Melanocyte of skin (primary cell): ENCODE measurements around the gene LHCGR.

GRCh38 chr2:46779562-46780185, 80.6 kb downstream of the SOCS5 start:
- CAGE, long polyA plus RNA, 2 experiments = no peak in any of the 2 experiments

- CAGE, long polyA plus RNA, 2 experiments = no peak in any of the 2 experiments
Measured at GRCh38 chr2:46967952-46968351, 26.9 kb downstream of the TTC7A start.

- CAGE, long polyA plus RNA, 2 experiments = no peak in any of the 2 experiments
Measured at GRCh38 chr2:47003958-47004709, 63.1 kb downstream of the TTC7A start.

DNA sequence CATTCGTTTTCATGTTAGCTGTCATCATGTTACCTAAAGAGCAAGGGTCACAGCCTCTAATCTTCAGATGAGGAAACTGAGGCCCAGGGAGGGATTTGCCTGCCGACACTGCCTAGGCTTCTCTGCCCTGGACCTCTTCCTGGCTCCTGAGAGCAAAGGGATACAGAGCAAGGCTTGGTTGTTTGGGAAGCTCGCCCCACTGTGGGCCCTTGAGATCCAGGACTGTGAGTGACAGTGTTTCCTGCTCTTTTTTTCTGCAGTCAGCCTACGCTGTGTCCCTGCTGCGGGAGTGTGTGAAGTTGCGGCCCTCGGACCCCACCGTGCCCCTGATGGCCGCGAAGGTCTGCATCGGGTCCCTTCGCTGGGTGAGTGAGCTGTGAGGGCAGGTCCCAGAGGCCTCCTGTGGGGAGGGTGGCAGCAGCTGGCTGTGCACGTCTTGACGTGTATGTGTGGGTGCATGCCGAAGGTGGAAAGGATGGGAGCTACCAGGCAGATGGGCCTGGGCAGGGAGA, 70.1 kb downstream of the TTC7A start:
- CAGE, long polyA plus RNA, 2 experiments = no peak in any of the 2 experiments

DNA sequence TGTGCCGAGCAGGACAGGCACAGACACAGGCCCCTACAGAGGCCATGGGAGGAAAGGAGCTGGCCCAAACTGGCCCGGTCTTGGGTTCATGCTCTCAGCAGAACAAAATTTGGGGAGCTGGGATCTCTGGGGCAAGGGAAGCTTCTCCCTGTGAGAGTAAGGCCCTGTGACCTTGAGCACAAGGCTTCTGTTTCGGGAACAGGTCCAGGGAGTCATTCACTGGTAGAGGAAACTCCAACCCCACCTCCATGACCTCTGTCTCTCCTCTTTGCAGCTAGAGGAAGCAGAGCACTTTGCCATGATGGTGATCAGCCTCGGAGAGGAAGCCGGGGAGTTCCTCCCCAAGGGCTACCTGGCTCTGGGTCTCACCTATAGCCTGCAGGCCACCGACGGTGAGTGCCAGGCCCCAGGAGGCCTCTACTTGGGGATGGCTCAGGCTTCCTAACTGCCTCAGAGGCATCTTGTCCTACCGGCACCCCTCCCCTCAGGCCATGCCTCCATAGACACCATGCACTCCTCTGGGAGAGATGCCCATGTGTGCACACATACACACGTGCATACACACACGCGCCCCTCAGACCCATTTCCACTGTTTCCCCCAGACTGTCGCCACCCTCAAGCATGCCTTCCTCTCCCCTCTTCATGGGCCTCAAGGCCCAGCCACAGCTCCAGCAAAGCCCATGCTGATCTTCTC, 80.7 kb downstream of the TTC7A start:
- CAGE, long polyA plus RNA, 2 experiments = no peak in any of the 2 experiments

- CAGE, long polyA plus RNA, 2 experiments = no peak in any of the 2 experiments
Measured at GRCh38 chr2:47026586-47027311, 85.7 kb downstream of the TTC7A start.

DNA sequence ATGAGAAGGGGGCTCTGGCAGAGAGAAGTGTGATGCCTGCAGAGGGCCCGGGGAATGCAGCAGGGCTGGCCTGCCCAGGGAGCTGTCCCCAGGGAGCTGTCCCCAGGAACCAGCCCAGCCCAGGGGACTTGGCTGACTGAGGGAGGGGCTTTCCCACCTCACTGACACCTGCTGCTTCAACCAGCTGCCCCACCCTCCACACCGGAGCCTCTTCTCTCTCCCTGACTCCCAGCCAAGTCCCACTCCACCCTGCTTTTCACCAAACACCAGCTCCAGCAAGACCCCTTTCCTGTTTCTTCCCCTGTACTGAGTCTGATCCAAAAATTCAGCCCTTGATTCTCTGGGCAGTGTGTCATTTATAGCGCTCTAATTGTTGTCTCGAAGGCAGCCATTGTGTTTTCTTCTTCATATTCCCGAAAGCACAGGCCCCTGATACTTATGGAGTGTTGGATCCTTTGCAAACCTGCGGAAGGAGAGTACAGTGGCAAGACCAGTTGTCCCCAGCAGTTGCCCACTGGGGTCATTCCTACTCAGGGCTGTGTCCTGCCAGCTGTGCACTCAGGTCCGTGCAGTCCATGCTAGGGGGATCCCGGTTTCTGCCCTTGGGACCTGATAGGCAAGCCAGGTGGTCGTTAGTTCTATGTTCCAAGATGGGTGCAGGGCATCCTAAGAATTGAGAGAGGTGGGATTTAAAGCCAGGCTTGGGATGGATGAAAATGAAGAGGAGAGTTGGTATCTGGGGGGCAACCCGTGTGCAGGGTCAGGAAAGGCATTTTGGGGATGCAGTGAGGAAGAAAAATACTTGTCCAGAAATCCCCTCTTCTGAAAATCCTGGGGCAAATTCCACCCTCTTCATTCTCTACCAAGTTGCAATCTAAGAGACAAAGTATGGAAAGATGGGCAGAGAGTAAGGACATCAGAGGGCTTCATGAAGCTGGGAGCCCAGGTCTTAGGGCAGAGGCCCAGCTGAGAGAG, 103.2 kb downstream of the TTC7A start:
- CAGE, long polyA plus RNA, 2 experiments = no peak in any of the 2 experiments

DNA sequence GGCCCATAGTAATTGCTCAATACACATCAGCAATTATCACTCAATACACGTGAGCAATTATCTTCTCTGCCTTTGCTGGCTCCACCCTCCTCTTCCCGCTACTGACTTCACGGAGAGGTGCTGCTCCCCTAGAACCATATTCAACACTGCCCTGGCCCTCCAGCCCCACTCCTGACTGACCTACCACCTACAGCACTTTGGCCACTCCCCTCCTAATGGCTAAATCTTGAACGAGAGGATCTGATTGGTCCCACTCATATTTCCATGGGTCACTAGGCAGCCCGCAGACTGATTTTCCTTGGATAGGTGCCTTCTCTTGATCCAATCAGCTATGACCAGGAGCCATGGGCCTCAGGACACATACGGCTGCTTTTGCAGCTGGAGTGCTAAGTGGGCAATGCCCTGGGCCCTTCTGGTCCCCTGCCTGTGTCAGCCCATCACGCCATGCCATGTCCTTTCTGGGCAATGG, 77.5 kb downstream of the STPG4 start:
- CAGE, long polyA plus RNA, 2 experiments = no peak in any of the 2 experiments

- CAGE, long polyA plus RNA, 2 experiments = no peak in any of the 2 experiments
Measured at GRCh38 chr2:47080211-47080584, 74.9 kb downstream of the STPG4 start.

GRCh38 chr2:47086065-47087015, 68.8 kb downstream of the STPG4 start:
- CAGE, long polyA plus RNA, 2 experiments = no peak in any of the 2 experiments

- CAGE, long polyA plus RNA, 2 experiments = no peak in any of the 2 experiments
Measured at GRCh38 chr2:47177040-47177663, 841 bp upstream of the CALM2 start.

GRCh38 chr2:47379379-47379995, 10.4 kb downstream of the EPCAM start:
- CAGE, long polyA plus RNA, 2 experiments = no peak in any of the 2 experiments

DNA sequence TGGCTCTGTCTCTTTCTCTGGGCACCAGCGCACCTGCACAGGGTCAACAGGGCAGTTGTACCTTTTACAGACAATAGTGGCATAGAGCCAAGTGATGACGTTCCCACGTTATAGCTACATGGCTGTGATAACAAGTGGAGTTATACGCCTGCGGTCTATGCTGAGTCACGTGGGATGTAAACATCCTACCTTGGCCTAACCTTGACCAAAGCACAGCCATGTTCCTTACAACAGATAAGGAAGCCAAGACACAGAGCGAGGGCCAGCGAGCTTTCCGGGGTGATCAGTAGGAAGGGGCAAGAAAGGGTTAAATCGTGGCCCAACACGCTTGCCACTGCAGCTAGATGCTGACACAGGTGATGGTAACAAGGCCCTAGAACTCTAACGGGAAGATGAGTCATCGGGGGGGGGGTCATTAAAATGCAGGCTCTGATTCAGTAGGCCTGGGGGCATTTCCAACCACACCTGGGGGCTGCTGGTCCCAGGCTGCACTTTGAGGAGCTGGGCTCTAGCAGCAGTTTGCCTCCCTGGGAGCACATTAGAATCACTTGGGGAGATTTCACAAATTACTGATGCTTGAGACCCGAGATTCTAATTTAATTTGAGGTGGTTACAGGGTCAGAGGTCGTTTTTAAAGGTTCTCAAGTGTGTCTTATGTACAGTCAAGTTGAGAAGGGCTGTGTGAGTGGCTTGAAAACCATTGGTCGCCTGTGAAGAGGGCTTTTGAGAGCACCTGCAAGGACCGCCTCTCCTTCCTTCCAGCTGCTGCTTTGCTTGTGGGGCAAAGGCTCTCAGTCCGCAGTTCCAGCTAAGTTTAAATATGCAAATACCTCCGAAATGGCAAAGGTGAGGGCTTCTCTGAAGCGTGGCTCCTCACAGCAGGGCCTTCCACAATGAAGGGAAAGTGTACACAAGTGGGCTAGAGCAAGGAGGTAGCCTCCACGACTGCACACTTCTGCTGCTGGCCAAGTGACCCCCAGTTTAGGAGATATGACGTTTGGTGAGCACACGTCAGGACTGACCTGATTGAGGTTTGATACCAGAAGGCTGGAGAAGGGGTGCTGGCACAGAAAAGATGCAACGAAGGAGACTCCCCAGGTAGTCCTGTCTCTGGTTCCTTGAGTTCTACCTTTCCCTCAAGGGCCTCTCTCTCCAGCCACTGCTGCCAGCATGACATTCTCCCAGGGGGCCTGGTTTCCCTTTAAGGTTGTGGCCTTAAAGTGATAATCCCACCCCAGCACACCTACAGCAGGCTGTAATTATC, 84.2 kb upstream of the KCNK12 start:
- CAGE, long polyA plus RNA, 2 experiments = no peak in any of the 2 experiments

GRCh38 chr2:47696137-47696813, 86.7 kb upstream of the MSH6 start:
- CAGE, long polyA plus RNA, 2 experiments = no peak in any of the 2 experiments

DNA sequence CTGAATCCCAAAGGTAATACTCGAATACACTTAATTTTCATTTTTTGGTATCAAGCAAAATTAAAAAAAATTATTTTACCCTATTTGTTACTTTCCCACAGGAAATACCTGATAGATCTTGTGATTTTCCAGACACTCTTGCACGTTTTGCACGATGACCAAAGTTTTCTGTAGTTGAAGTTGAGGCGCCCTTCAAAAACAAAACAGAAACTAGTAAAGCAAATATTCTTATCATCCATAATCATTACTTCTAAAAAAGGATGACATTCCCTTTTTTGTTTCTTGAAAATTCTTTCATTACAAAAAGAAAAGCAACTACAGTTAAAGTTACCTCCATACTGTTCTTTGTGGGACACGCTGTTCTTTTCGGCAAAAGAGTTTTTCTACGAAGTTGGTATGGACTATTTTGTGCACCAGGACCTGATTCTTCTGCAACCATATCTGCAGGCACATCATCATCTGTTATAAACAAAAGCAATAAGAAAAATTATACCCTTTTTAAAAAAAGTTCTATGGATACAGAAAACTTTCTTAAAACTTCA, 56.4 kb downstream of the MSH6 start:
- CAGE, long polyA plus RNA, 2 experiments = no peak in any of the 2 experiments

GRCh38 chr2:47907206-47907808, 1.0 kb upstream of the FBXO11 start:
- CAGE, long polyA plus RNA, 2 experiments = no peak in any of the 2 experiments

GRCh38 chr2:48221713-48222248, 92.7 kb upstream of the FOXN2 start:
- CAGE, long polyA plus RNA, 2 experiments = no peak in any of the 2 experiments

- CAGE, long polyA plus RNA, 2 experiments = no peak in any of the 2 experiments
Measured at GRCh38 chr2:48443792-48444734, 3.5 kb downstream of the PPP1R21 start.

GRCh38 chr2:48755392-48756010, at the start of gene LHCGR:
TSS of gene LHCGR (minus strand) at chr2:48755724.
- CAGE, long polyA plus RNA, 2 experiments = no peak in any of the 2 experiments

GRCh38 chr2:50614398-50614597, 417.6 kb downstream of the NRXN1 start:
- CAGE, long polyA plus RNA, 2 experiments = no peak in any of the 2 experiments